Measurements from ENCODE around the gene NCAPG2.

GRCh38 chr7:158431603-158432152 is 155.9 kb downstream of the PTPRN2 start:
- PRO-cap: bidirectional peak, plus-strand start at chr7:158432249, minus-strand start at chr7:158432026

GRCh38 chr7:158516804-158517457 is 70.7 kb downstream of the PTPRN2 start:
- PRO-cap: no peak

- PRO-cap: bidirectional peak, plus-strand start at chr7:158705181, minus-strand start at chr7:158704803
These were observed at the start of gene NCAPG2 for GRCh38 chr7:158704314-158705398. NCAPG2 (minus strand) TSS chr7:158704804.

- PRO-cap: no peak
These were observed 30.7 kb upstream of the NCAPG2 start for GRCh38 chr7:158735332-158735729.

DNA sequence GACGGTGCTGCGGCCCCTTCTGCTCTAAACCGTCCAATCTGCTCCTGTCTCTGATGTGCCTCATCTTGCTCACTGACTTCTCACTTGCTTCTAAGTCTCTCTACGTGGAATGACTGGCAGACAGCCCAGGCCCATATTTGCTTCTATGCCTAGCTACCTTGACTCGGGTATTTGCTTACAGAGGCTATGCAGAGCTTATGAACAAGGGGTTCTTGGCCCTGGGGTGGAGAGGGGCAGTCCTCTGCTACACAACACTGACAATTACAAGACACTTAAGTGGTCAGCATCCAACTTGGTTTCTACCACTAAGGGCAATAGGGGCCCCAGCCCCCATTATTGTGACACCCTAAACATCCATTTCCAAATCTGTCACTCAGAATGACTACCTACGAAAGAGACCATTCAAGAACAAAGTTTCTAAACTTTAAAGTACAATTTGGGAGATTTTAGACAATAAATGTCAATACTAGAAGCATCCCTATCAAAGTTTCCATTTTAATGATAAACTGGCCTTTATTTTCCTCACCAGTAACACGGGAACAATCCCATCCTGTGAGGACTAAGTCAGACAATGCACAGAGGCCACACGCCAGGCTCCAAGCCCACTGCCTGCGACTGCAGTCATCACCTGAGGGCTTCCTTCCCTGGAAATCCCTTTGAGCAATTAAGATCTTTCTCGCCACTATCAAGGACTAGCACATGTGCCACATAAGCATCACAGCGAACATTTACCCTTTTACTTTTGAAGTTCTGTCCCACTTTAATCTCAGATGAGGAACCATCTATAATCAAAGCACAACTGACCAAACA is 49.4 kb downstream of the ESYT2 start:
- PRO-cap: no peak

- PRO-cap: no peak
These were observed 43.5 kb downstream of the ESYT2 start for GRCh38 chr7:158785769-158786339.

DNA sequence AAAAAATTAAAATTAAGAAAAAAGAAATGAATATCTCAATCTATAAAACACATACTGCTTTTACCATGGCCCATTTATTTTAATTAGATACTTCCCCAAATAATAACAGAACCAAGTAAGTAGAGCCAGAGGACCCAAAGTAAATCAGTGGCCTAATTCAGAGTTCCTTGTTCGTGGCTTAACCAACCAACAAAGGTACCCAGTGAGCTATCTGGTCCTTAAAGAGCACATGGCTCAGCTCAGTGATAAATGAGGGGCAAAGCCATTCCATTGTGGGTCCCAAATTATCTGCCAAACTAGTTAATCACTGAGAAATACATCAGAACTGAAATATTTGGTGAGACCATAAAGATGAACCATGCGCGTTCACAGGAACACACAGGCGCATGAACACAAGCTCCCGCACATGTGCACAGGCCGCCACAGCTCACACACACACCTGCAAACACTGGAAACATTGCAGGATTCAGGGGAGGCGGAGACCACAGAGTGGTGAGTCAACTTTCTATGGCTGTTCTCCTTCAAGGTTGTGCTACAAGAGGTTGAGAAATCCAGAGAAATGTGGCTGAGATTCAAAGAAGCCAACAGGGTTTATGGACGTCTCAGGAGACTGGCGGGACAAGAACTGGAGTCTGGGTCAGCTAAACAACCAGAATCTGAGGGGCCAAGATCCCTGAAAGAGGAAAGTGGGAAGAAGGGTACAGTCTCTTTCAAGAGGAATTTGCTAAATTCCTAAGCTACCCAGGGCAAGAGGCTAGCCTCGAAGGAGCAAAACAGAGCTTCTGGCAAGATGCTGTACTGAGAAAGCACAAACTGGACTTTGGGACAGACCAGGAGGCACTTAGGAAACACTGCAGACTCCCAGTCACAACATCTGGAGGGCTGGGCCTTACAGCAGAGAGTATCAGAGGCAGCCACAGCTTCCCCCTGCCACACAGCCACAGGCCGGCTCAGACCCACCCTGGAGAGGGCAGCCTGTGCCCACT is 17.8 kb downstream of the ESYT2 start:
- PRO-cap: no peak

- PRO-cap: no peak
These were observed 16.7 kb downstream of the ESYT2 start for GRCh38 chr7:158812476-158813142.

DNA sequence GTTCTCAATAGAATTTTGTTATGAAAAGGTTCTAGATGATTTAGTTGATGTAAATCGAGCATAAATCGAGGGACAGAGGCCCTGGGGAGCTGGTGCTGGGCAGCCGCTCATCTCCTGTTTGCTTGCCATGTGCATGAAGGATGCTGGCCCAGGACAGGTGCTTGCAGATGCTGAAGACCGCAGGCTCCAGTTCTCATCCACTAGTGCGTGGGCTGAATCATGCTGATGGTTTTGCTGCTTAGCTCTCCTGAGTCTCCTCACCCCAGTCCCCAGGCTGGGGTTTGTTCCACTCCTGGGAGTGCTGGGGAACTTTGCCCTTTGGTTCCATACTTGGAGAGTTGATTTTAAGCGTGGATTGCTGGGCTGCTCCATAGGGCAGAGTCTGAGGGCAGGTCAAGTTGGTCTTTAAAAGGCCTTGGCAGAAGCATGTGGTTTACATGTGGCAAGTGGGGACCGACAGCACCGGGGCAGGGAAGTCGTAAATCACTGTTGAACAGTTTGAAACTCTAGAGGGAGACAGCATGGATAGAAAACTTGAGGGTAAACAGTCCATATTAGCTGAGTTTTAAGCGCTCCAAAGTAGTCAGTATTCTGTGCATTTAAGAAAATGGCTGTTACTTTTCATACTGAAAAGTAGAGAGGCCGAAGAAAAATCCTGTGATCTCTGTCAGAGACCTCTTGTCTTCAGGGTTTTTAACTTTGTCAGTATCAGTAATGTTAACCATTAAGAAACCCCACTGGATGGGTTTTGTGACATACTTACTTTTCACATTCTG is 9.2 kb downstream of the DYNC2I1 start:
- PRO-cap: unidirectional peak, minus-strand start at position 283 of the sequence

- PRO-cap: no peak
These were observed 12.4 kb downstream of the DYNC2I1 start for GRCh38 chr7:158868601-158869257.

DNA sequence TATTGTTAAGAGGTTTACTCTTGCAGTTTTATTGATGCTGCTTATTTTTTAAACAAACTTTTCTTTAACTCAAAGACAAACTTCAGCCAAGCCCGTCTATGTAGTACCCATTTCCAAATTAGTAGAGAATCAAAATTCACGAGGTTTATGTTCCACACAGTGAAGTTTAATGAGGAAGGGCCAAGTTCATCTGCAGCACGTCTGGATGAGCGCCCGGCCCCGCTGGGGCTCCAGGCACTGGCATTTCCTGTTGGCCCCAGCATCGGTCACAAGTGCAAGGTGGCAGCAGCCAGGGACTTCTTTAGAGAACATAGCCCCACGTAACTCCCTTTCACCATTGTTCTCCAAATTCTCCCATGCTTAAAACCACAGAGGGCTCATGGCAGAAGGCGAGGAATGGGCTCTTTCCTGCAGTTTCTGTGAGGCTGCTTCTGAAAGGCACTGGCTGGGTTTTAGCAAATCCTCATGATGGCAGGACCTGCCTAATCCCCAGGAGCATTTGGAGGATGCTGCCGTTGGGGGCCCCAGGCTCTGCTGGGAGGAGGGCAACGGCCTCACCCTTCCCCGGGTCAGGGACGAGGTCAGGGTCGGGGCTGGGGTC is 131.9 kb downstream of the VIPR2 start:
- PRO-cap: bidirectional peak, plus-strand start at position 371 of the sequence, minus-strand start at position 224 of the sequence

GRCh38 chr7:159095845-159096208 is 48.8 kb downstream of the VIPR2 start:
- PRO-cap: no peak

GRCh38 chr7:159141513-159142145 is 3.0 kb downstream of the VIPR2 start:
- PRO-cap: no peak

All from bronchus (tissue), 1 donor.